Mesangial cell (primary cell): ENCODE results near the genes SOX21 and HS6ST3.

DNA sequence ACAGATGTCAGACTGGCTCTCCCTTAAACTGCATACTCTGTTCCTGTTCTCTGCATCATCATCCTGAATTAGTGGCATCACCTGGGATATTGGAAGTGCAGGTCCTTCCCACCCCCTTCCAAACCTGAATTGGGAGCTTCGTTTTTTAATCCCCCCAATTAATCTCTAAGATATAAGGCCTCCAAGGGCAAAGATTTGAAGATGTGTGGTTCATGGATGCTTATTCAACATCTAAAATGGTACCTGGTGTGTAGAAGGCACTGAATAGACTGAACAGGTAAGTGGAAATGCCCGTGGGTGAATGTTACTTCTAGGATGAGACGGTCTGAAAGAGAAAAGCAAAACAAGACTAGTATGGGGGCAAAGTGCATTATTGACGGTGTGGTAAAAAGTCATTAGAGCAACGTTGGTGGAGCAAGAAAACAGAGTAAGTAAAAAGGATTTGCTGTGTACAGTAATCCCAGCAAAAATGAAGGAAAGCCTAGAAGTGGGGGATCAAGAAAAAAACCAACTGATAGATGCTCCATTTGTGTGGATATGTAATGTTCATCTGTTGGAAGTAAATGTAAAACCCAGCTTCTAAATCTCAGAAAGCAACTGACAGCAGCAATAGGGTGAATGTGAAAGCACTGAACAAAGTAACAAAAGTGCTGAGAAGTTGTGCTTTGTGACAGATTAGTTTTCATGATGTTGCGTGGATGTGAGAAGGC, 41.2 kb upstream of the GPC5 start:
- RAMPAGE, long total RNA, result no peak

GRCh38 chr13:91361771-91362412, 36.5 kb upstream of the GPC5 start:
- RAMPAGE, long total RNA, result no peak

DNA sequence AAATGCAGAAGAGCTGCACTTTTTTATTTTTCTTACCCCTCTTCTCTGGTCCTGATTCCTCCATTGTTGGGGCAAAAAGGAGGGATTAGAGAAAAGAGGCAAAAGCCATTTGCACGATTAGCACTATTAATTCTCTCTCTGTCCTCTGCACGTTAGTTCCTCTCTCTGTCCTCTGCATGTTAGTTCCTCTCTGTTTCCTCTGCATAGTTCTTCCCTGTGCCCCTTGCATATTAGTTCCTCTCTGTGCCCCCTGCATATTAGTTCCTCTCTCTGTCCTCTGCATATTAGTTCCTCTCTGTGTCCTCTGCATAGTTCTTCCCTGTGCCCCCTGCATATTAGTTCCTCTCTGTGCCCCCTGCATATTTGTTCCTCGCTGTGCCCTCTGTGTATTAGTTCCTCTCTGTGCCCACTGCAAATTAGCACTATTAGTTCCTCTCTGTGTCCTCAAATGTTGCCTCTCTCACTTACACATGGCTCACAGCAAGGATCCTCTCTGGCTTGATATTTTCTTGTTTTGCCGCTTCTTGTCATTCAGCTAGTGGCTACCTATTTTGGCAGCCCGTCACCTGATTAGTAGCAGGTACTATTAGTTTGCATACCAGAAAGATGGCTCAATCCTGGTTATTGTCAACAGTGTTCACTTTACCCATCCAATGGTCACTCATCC, 847.1 kb upstream of the GPC6 start:
- RAMPAGE, long total RNA, result no peak

GRCh38 chr13:92677530-92678121, 549.0 kb upstream of the GPC6 start:
- RAMPAGE, long total RNA, result no peak

- RAMPAGE, long total RNA, result no peak
These were observed 152.7 kb downstream of the DCT start for GRCh38 chr13:94326760-94327180.

- RAMPAGE, long total RNA, result no peak
These were observed 10.5 kb downstream of the TGDS start for GRCh38 chr13:94585453-94585803.

DNA sequence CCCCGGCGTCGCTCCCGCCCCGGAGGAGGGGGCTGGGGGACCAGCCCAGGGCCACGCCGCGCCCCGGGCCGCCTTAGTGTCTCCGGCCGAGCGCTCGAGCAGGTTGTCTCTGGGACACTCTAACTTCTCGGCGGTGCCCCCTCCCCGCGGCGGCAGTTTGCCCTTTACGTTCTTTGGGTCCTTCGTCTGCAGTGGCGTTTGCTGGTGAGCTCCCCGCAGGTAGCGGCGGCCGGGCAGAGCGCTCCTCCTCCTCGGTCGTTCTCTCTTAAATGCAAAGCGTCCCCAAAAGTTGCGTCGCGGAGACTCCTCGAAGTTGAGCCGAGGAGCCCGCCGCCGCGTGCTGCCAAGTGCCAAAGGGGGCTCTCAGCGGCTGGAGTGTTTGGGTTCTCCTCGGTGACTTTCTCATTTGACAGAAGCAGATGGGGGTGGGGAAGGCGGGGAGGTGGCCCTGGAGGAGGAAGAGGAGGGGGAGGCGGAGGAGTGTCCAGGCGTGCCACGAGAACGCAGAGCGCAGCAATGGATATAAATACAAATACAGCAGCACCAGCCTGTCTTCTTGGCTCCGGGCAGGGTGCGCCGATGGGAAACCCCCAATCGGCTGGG, at the start of gene SOX21:
TSS of gene SOX21 (minus strand) at position 381 of the 603 bp plus-strand sequence.
- RAMPAGE, long total RNA, result no peak

GRCh38 chr13:95180460-95181076, 120.7 kb downstream of the ABCC4 start:
- RAMPAGE, long total RNA, result no peak

DNA sequence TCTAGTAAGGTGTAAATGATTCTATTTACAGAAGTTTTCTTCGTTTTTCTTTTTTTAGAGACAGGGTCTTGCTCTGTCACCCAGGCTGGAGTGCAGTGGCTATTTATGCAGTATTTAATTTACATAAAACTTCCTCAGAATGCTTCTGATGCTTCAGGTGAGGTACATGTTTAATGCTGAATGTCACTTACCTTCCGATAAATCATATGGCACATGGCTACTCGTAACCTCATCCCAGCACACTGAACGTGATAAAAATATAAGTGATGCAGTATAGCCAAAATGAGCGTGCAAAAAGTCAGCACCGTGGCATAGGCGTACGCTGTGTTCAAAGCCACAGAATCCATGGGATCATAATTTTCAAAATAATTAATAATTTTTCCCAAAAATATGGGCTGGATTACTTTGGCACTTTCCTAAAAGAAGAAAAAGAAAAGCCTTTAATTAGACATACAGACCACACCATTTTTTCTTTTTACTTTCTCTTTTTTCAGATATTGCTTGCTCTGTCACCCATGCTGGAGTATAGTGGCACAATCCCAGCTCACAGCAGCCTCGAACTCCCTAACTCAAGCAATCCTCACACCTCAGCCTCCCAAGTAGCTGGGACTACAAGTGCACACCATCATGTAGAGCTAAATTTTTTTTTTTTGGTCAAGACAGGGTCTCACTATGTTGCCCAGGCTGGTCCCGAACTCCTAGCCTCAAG, 66.7 kb downstream of the ABCC4 start:
- RAMPAGE, long total RNA, result no peak

GRCh38 chr13:95280455-95280906, 20.8 kb downstream of the ABCC4 start:
- RAMPAGE, long total RNA, result no peak

DNA sequence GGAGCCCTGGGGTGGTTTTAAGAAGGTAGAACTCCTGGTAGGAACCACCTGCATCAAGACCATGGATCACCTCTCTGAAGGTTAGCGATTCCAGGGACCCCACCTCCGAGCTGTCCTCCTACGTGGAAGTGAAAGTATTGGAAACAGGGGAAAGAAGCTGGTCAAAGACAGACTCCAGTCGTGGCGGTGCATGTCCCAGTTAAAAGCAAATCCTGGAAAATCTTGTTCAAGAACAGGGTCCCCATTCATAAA, 1.1 kb downstream of the ABCC4 start:
- RAMPAGE, long total RNA, result no peak

GRCh38 chr13:95340249-95340448, 38.9 kb upstream of the ABCC4 start:
- RAMPAGE, long total RNA, result no peak

DNA sequence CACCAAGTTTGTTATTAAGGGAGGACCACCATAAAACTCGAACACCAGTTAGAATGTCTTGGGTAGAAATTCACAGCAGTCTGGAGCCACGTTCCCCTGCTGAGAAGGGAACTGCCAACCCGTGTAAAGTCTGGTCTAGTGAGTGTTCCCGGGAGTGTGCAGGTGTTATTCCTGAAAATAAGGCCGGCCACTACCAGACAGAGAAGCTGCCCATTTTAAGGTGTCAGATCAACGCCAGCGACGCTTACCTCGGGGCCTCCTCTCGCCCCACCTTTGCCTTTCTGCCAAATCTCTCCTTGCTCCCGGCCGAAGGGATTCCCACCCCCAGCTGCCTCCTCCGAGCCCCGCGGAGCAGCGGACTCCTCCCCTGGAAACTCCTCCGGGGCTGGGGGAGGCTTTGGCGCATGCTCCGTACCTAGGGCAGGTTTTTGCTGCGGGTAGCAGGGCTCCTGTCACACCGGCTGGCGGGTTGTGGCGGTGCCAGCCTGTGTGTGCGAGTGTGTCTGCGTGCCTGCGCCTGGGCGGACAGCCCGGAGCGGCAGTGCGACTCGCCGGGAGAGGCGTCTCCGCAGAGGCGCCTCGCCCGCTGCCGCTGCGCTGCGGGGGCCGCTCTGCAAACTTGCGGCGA, at the start of gene HS6ST3:
TSS of gene HS6ST3 (plus strand) at position 455 of the 628 bp plus-strand sequence.
- RAMPAGE, long total RNA, result no peak

DNA sequence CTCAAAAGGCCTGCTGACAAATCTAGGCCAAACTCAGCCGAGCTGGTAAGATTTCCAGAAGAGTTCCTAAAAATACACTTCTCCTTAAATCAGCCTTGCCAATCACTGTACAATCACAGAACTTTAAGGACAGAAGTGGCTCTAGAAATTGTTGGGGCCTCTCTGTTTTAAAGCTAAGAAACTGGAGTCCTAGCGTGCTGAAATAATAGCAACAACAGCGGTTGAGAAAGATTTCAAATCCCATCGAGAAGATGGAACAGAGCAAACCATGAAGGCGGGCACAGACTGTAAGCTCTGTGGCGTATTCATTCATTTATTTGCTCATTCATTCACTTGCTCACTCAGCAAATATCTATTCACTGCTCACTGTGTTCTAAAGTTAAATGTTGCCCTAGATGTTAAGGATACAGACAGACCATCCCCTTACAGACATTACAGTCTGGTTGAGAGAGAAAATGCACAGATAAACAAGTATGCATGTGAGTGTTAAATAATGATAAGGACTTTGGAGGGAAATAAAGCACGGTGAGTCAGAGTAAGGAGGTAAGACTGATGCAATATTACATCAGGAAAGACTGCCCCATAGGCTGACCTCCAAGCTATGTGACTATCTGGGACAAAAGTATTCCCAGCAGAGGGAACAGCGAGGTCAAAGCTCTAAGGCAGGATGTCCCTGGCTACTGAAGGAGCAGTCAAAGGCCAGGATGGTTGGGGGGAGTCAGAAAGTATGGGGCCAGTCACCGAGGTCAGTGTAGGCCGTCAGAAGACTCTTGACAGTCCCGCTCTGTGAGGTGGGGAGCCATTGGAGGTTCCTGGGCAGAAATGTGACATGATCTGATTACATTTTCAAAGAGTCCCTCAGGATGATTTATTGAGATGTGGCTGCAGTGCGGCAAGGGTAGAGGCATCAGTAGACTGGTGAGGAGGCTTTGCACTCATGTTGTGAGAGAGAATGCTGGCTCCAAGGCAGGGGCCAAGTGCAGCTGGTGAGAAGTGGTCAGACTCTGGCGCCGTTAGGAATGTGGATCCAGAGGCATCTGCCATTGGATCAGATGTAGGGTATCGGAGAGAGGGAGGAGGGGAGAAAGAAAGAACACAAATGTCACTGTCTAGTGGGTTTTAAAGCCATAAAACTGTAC, 37.8 kb downstream of the MBNL2 start:
- RAMPAGE, long total RNA, result no peak

DNA sequence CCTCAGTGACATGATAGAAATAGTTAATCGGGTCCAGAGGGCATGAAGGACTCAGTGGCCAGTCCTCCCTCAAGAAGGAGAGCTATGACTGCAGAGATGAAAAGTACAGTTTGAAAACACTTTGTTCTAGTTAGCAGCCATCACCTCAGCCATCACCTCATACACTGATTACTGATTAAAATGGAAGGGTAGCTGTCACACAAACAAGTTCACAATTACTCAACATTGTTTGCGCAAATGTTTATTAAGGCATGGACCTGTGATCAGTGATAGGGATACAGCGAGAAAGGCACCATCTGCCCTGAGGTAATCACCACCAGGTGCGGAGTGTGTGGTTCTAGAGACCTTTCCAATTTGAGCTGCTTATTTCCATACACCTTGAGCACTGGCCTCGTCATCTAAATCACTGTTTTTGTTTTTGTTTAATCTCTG, 85.3 kb upstream of the RAP2A start:
- RAMPAGE, long total RNA, result no peak

DNA sequence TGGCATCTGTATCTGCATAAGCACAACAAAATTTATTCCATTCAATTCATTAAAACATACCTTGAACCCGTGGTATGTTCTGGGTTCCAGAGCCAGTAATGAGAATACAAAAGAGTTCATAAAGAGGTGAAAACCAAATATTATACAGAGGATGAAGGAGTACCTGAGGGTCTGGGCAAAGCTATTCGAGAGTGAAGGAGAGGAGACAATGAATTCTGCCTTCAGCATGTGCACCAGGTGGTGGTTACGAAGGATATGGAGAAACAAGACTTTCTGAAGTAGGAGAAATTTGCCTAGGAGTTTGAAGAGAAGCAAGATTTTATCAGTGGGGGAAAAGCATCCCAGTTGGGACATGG, 73.0 kb upstream of the RAP2A start:
- RAMPAGE, long total RNA, result no peak

GRCh38 chr13:97875152-97875652, 78.3 kb upstream of the IPO5 start:
- RAMPAGE, long total RNA, result no peak

- RAMPAGE, long total RNA, result no peak
These were observed 73.0 kb downstream of the IPO5 start for GRCh38 chr13:98026317-98027095.

DNA sequence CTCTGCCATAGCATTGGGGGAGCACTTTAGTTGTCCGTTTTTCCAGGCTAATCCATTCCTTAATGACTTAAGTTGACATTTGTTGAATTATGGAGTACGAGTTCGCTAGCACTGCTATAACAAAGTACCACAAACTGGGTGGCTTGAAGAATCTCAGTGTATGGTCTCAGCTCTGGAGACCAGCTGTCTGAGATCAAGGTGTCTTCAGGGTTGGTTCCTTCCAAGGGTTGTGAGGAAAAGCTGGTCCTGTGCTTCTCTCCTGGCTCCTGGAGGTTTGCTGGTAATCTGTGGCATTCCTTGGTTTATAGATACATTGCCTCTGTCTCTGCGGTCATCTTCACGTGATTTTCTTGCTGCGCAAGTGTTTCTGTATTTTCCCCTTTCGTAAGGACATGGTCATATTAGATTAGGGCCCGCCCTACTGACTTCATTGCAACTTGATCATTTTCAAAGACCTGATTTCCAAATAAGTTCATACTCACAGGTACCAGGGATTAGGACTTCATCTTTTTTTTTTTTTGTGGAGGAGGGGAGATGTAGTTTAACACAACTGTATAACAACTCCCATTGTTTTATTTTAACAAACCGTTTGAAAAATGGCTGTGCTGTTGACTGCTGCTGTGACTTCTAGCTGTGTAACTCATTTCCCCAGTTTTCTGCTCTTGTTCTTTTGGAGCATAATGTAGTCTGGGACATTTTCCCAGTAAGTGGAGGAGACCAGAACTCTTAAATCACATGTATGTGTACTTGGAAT, 49.1 kb upstream of the RNF113B start:
- RAMPAGE, long total RNA, result no peak

DNA sequence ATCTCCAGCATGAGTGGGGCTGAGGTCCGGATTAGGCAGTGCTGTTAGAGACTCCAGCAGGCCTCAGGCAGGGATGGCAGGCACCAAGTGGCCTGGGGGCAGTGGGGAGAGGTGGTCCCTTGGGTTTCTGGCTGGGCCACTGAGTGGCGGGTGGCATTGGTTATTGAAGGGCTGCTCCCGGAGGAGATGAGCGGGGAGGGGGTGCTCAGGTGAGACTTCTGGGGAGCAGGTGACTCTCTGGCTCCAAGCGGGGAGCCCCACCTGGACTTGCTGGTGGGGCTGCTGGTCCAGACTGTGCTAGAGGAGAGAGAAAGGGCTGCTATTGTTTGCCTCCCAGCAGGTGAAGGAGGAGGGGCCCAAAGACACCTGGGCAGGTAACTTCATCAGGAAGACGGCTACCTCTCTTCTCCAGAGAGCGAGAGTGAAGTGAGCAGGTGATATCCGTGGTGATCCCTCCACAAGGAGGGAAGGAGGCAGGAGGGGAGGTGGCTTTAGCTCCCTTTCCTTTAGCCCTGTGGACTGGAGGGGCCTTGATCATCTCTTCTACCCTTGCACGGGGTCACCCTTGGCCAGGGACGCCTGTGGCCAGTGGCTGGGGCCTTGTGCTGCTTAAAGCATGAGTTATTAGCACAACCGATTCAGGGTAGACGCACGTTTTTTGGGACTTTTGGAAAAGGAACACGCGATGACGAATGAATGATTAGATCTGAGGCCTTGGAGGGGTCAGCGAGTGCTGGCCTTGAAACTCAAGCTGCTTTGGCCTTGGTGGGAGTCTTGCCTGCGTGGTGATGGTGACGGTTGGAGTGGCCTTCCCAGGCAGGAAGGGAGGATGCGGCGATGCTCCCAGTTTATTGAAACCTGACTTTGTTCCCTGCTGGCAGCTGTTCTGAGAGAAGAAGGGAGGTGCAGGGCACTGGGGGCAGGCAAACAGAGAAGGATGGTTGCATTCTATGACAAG, 62.8 kb upstream of the RNF113B start:
- RAMPAGE, long total RNA, result no peak